Neuron (in vitro differentiated cells): ENCODE data around the gene MRPL42.

DNA sequence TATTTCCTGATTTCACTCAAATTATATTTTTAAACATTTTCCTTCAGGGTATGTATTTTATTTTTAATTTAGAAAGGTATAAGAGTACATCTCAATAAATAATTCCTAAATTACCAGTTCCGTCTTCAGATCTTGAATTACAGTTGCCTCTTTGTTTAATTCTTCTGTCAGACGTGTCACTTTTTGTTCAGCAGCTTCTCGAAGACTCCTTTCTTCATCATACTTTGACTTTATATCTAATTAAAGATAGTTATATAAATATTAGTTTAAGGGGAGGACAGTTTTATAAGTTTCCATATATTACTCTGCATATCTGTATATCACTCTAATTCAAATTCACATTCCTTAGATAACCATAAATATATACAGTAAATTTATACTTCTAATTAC is 77.0 kb downstream of the EEA1 start:
- PRO-cap: no peak

DNA sequence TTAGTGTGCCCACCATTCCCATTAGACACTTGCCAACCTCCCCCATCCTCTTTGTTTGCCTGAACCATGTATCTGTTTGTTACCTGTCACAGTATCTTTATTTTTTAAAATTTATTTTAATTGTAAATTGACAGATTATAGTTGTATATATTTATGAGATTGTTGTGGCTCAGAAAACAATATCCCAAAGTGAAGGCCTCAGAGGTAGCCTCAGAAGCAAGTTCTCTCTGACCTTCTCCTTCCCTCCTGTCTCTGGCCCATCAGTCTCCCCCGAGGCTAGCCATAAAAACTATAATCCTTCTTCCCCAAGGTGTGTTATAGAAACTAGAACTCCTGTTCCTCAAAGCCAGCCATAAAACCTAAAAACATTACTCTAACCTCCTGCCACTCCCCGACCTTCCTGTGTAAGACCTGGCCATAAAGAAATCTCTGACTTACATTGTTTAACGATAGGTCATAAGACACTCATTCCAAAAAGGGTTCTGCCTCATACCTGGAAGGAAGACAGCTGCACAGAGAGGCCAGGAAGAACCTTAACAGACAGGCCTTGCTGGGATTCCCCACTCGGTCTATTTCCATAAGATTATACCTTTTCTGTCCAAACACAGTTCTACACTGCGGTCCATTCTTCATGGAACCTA is 70.8 kb upstream of the EEA1 start:
- PRO-cap: no peak

DNA sequence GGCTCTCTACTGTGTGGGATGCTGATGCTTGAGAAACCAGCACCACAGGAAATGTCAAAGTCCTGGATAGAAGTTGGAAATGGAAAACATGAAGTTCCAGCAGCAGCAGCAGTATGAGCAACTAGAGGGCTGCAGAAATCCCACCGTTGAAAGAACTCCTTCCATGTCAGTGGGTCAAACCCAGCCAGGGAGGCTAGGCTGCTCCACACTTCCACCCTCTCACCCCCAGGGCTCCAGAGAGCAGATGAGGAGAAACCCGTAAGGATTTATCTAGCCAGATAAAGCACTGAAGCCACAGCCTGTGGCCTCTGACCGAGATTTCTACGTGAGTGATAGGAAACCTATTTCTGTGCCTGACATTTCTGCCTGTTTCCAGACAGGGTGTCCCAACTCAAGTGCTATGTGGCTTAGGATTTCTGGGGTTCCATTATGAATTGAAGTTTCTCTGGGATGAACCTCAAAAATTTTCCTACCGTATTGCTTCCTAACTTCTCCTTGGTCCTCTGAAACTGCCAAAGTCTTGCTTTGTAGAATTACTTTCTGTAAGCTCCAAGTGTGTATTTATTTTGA is 100.0 kb upstream of the EEA1 start:
- PRO-cap: no peak

DNA sequence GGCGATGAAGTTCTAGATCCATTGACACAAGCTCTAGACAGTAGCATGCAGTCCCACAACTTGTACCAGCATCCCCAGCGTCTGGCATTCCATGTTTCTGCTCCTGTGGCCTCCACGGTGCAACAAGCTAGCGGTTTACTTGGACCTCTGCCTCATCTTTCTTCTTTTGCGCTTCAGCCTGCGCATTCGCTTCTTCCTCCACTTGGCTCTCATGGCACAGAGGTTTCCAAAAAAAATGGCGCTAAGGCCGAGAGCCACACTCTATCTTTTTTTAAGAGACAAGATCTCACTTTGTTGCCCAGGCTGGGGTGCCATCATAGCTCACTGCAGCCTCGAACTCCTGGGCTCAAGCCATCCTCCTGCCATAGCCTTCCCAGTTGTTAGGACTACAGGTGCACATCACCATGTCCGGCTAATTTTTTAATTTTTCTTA is 154.4 kb upstream of the EEA1 start:
- PRO-cap: no peak

DNA sequence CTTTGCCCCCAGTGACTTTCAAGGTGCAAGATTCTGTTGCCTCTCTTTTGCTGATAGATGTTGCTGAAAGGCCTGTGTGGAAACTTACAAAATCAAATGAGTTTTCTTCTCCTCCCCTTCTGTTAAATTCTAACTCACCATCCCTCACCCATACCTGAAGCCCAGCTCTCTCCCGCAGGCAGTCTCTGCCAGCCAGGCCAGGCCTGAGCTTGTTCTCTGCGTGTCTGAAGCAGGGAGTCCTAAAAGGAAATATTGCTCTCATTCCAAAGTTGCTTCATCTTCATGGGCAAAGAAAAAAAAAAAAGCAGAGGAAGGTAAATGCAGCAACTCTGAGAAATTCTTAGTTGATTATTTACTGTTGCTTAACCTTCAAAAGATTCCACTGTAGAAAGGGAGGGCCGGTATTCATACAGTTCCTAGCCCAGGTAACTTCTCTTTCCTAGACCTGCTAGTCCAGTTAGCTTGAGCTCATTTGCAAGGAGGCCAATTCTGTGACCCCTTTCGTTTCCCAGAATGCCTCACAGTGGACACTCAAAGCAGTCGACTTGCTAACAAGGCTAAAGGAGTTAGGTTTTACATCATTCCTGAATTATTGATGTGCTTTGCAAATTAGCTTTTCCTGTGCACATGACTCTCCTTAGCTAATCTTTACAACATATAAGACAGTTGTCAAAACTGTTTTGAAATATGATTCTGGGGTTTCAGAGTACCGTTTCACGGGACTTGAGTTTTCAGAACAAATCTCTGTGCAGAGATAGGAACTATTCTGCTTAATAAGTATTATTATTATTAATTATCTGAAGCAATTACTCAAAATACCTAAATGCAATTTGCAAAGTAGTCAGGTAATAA is 193.6 kb upstream of the EEA1 start:
- PRO-cap: no peak

GRCh38 chr12:93376276-93377389 is 1.1 kb upstream of the NUDT4 start:
- PRO-cap: no peak

GRCh38 chr12:93408886-93409875 is 31.5 kb downstream of the NUDT4 start:
- PRO-cap: no peak

- PRO-cap: no peak
Measured at GRCh38 chr12:93416012-93416572, 25.7 kb downstream of the UBE2N start.

DNA sequence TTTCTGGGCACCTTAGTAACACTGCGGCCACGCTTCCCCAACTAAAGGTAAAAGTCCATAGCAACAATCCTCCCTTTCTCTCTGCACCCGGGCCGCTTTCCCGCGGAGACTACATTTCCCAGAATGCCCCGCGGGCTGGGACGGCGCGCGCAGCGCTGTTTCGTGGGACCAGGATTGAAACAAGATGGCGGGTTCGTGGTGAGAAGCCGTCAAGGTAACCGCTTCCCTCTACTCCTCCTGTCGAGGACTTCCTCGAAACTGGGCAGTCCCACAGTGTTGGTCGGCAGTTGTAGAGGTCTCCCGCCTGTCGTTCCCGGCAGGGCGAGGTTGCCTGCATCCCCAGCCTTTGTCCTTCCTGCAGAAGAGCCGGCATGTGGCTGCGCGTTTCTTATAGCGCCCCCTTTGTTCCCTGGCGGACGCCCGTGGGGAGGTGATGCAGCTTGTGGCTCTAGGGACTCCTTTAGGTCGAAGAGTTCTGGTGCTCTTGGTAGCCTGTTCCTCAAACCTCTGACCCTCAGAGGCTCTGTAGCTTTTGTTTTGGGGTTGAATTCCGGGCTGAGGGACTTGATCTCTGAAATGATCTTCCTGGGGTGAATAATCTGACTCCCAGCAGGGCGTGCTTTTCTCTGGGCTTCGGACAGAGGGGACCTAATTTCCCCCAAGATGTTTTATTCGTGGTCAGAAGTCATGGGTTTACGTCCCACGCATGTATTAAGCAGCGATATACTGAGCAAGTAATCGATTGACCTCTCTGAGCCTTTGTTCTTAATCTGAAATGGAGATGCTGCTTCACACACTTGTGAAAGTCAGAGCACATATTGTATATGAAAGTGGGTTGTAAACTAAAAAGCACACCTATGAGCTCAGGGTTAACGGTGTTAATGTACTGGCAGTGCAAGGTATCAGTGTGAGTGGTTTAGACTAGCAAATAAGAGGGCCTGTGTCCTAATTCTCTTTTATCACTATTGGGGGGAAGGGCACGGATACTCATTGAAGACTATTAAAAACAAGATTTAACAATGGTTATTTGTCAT is at the start of gene MRPL42:
Gene MRPL42 (plus strand): TSS at position 174 of the 1,034 bp plus-strand sequence.
- PRO-cap: bidirectional peak, plus-strand start at position 174 of the sequence, minus-strand start at position 260 of the sequence; bidirectional peak, plus-strand start at position 486 of the sequence, minus-strand start at position 356 of the sequence; bidirectional peak, plus-strand start at position 762 of the sequence, minus-strand start at position 728 of the sequence

GRCh38 chr12:93570114-93570696 is 2.3 kb upstream of the SOCS2 start:
- PRO-cap: bidirectional peak, plus-strand start at chr12:93570343, minus-strand start at chr12:93570262

DNA sequence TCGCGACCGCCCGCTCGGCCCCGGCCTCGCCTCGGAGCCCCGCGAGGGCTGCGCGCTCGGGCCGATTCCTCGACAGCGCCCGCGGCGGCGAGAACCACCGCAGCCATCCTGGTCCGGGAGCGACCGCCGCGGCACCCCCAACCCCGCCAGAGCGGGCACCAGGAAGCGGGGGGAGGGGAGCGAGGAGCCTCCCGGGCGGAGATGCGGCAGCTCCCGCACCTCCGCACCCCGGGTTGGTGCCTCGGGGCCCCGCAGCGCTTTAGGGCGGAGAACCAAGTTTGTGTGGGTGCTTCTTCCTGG is 570 bp upstream of the SOCS2 start:
- PRO-cap: bidirectional peak, plus-strand start outside the sequence, minus-strand start at position 157 of the sequence

- PRO-cap: no peak
Measured at GRCh38 chr12:93682821-93683545, 5.8 kb downstream of the CRADD start.

GRCh38 chr12:93727155-93727814 is 50.1 kb downstream of the CRADD start:
- PRO-cap: no peak

DNA sequence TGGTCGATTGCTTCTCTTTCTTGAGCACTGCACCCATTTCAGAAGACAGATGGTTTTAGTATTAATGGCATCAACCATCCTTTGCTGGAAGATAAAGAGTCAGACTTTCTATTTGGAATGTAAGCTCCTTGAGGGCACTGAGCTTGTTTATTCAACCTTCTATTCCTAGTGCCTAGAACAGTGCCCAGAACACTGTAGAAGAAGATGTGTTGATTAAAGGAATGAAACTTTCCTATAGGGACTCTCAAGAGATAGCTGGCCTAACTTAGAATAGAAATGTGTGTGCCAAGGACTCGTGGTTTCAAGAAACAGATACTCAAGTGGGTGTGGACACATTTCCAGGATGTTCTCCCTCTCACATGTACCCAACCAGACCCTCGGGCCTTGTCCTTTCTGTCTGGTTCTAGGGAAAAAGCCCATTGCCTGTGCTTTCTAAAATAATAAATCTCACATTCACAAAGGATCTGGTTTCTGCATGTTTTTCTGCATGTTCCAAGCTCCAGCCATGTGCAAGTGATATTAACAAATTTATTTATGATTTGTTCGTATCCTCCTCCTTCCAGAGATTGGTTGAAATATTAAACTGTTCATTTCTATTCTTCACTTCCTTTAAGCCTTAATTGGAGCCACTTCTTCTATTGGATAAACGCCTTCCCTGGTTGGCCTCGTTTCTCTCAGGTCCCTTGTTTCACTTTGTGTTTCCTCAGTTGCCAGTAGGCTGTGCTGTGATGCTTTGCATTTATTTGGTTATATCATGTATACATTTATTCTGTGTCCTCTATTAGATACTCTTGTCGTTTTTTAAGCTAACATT is 89.7 kb downstream of the CRADD start:
- PRO-cap: no peak

GRCh38 chr12:93778210-93778518 is 101.0 kb downstream of the CRADD start:
- PRO-cap: no peak

- PRO-cap: no peak
Measured at GRCh38 chr12:93918178-93918651, 230.2 kb upstream of the PLXNC1 start.

DNA sequence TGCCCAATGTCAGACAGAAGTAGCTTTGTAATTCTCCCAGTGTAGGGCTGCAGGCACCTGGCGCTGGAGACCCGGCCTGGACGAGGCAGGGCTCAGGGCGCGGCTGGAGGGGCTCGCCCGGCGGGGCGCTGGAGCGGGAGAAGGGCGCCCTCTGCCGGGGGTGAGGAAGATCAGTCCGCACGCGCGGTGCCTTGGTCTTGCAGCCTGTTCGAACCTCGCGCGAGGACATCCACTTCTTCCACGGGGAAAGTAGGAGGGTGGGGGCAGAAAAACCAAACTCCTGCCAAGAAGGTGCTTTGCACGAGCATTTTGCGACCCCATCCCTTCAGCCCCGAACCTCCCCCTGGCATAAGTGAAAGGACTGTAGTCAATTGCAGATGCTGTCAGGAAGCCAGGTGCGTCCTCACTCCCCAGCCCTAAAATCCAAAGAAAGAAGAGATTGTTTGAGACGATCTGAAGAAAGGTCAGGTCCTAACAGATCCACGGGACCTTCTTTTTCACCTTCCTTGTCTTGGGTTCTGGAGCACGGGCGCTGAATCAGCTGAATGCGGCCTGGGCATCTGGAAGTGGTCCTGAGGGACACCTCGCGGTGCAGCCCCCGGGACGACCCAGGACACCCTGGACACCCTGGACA is 46.8 kb upstream of the PLXNC1 start:
- PRO-cap: unidirectional peak, plus-strand start at position 173 of the sequence; unidirectional peak, plus-strand start at position 349 of the sequence; bidirectional peak, plus-strand start at position 500 of the sequence, minus-strand start at position 405 of the sequence

- PRO-cap: bidirectional peak, plus-strand start at chr12:94149974, minus-strand start at chr12:94149969
Measured at GRCh38 chr12:94149540-94150328, 1.4 kb downstream of the PLXNC1 start.

DNA sequence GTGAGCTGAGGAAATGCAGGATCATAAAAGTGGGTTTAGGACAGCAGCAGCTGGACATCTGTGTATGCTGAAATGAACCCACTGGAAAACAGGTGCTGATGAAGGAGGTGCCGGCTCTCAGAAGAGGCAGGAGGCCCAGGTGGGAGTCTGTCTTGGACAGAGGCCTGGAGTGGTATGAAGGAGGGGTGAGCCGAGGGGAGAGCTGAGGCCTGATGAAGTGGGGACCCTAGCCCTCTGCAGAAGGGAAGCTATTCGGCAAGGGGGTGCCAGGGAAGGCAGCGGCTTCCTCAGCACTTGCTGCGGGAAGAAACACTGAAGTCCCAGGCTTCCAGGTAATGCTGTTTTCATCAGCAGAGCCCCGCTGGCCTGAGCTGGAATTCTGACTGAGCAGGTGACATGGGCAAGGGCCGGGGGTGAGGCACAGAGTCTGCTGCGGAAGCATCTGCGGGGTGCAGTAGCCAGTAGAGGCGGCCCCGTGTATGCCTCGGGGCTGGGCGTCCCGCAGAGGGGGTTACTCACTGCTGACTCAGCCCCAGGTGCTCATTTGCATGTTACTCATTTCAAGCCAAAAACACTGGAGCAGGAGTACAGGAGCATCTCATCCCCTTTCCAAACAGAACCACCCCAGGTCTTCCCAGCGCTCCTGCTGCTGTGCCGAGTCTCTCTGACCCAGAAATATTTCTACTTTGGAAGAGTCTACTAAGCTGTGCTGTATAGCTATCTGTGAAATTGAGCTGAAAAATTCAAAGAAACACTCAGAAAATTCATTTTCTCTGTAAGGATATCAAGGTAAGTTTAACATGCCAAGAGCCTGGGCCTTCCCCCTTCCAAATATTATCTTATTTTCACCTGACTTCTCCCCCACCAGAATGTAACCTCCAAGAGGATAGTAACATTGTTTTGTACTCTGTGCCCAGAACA is 89.5 kb downstream of the TMCC3 start:
- PRO-cap: no peak

GRCh38 chr12:94621649-94622159 is 28.7 kb downstream of the TMCC3 start:
- PRO-cap: no peak